Diencephalon (tissue), 2 donors: Measurements from ENCODE around the genes GLA, ARMCX1, PLP1, PWWP3B and PRPS1.

DNA sequence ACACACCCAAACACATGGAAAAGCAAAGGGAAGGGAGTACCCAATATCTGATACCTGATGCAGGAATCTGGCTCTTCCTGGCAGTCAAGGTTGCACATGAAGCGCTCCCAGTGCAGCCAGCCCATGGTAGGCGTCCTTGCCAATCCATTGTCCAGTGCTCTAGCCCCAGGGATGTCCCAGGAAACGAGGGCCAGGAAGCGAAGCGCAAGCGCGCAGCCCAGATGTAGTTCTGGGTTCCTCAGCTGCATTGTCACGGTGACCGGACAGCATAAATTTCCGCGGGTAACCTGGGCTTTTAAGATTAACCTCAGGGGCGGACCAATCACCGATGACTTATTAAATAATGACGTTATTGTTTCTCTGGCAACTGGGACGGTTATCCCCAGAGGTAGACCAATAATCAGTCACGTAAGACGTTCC lies at the start of gene GLA:
TSS of gene GLA (minus strand) at position 270 of the 420 bp plus-strand sequence.
- RAMPAGE, long total RNA, result no peak

GRCh38 chrX:101550090-101550743 lies at the start of gene ARMCX1:
TSS of gene ARMCX1 (plus strand) at chrX:101550547.
- RAMPAGE, long total RNA, result start-site peak on the plus strand at chrX:101550495-101550602, 489 and 425 reads in 2 replicates

DNA sequence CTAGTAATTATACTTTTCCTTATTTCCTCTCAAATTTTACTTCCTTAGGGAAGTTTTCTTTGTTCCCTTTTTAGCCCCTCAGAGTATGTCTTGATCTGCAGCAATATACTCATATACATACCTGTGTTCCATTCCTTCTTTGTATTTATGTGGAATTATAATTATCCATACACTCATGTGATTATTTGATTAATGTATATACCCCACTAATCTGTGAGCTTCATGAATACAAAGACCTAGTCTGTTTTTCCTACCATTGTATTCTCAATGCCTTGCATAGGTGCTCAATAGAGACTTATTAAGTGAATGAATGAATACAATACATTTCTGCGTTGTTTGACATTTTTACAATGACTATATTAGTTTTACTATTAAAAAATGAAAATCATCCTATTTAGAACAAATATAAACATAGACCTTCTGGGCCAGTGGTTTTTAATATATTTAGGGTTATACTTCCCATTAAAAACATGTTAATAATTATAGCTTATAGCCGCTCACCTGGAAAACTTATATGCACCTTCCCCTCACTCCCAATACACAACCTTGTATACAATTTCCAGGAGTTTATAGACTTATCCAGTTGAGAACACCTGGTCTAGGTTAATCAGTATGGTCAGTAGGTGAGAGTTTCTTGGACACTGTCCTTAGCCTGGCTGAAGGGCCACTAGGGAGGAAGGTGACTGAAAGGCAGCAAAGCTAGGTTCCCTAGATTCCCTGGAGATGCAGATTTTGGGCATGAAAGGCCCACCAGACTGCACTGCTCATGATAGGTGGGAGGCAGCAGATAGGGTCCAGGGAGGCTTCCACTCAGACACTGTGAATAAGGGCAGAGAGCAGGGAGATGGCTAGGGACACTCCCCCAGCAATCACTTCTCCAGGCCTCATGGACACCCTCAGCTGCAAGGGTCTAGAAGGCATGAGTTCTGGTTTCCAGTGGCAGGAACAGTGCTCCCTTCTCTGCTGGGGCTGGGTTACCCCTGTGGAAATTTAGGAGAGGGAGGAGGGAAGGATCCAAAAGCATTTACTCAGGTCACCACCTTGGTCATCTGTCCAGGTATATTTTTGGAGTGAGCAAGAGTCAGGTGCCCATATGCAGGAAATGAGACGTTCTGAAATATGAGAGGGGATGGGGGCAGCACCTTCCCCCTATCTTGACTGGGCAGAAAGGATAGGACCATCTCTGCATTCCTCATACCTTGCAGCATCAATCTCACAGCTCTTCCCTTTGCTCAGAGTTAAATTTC lies 16.4 kb downstream of the ARMCX3 start:
- RAMPAGE, long total RNA, result no peak

DNA sequence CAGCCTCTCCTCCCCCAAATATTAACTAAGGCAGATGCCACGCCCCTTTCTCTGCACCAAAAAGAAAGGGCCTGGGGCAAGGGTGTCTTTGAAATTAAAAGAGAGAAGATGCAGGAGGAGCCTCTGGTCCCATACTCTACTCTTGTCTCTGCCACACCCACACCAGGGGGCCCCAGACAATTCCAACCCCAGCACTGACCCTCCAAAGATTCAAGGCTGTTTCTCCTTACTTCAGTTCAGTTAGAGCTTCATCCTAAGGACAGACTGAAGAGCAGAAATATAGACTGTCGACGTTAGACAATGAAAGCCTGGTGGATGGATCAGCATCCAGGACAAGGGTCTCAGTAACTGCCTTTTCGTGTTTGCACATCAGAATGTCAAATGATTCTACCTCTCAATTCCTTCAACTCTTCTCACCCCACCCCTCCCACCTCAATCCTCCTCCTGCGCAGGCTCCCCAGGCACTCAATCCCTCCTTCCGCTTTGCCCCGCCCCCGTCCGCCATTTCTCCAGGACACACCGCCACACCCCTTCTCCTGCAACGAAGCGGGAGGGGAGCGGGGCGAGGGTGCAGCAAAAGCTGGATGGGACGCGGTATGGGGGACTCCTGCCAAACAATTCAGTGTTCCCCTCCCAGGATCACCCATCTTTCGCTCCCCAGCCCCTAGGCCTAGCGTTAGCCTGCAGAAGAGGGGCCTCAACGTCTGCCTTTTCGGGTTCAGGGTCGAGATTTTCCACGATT lies 1.2 kb downstream of the ARMCX2 start:
- RAMPAGE, long total RNA, result no peak

GRCh38 chrX:102651955-102652816 lies 903 bp downstream of the GPRASP1 start:
- RAMPAGE, long total RNA, result no peak

DNA sequence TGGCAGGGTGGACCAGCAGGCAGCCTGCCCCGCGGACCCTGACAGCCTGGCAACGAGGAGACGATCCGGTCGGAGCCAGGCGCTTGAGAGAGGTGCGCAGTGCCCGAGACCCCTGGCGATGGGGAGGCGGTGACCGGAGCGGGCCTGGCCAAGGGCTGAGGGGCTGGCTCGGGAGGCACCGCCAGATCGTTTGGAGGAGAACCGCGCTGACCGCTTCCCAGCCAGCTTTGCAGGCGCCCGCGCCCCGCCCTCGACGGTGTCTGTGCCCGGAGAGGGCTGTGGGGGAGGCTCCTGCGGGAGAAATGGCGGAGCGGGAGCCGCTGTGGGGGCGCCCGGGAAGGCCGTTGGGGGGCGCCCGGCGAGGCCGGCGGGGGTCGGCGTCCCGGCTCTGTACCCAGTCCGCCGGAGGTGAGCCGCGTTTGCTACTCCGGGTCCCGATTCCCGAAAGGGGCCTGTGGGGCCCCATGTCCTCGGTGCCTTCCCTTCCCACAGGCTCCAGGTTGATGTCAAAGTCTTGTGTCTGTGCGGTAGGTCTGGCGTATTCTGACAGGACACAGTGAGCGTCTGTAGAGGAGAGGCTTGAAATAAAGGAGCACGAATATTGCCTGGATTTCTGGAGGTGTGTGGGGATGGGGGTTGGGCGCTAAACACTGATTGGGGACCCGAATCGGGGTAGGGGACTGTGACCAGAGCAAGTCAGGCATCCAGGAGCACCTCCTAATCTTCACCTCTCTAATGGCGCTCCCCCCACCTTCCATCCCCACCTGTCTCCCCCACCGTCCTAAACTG lies 545 bp downstream of the GPRASP2 start:
- RAMPAGE, long total RNA, result no peak

- RAMPAGE, long total RNA, result start-site peak on the plus strand at chrX:102745965-102746091, 440 and 373 reads in 2 replicates
These were observed 25.5 kb downstream of the GPRASP3 start for GRCh38 chrX:102745585-102746845.

DNA sequence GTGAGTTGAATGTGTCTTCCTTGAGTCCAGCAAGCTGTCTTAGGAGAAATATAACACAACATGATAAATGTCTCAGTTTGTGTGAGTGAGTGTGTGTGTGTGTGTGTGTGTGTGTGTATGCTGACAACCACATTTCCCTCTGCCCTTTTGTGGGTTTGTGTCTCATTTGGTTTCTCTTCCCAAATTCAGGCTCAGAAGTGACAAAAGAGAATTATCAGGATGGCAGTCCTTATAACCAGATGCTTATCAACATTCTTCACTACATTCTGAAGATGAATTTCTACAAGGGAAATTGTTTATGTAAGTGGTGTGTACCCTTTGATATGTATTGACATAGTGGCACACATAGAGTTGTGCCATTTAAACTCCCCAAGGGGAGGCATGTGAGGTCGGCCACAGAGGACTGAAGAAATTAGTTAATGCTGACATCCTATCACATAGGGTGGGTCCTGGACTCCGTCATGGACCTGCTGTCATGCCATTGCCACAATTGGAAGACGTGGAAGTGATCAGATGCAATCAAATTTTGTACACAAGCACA lies 72.1 kb upstream of the RAB40AL start:
- RAMPAGE, long total RNA, result no peak

- RAMPAGE, long total RNA, result no peak
These were observed 1.1 kb downstream of the BEX1 start for GRCh38 chrX:103062692-103063450.

- RAMPAGE, long total RNA, result no peak
These were observed 19.3 kb upstream of the RAB40A start for GRCh38 chrX:103538374-103539273.

- RAMPAGE, long total RNA, result start-site peak on the plus strand at chrX:103776860-103776932, 1,118 and 663 reads in 2 replicates
These were observed at the start of gene PLP1 for GRCh38 chrX:103776491-103777197. TSS of gene PLP1 (plus strand) at chrX:103776840.

DNA sequence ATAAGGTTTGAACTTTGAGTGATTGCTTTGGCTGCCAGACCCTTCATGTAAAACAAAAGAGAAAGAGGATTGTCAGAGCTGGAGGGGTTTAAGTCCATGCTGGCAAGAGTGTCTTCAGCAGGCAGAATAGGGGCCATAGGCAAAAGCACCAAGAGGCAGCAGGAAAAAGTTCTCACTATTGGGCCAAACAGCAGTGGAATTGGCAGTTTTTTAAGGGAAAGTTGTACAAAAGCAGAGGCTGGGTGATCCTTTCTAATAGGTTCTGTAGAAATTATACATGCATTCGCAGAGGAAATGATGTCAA lies 305 bp upstream of the SERPINA7 start:
- RAMPAGE, long total RNA, result no peak

- RAMPAGE, long total RNA, result start-site peak on the plus strand at chrX:106168259-106168353, 21 and 18 reads in 2 replicates
These were observed at the start of gene PWWP3B for GRCh38 chrX:106168014-106168576. TSS of gene PWWP3B (plus strand) at chrX:106168305.

GRCh38 chrX:106927983-106928306 lies 7.7 kb downstream of the CLDN2 start:
- RAMPAGE, long total RNA, result no peak

DNA sequence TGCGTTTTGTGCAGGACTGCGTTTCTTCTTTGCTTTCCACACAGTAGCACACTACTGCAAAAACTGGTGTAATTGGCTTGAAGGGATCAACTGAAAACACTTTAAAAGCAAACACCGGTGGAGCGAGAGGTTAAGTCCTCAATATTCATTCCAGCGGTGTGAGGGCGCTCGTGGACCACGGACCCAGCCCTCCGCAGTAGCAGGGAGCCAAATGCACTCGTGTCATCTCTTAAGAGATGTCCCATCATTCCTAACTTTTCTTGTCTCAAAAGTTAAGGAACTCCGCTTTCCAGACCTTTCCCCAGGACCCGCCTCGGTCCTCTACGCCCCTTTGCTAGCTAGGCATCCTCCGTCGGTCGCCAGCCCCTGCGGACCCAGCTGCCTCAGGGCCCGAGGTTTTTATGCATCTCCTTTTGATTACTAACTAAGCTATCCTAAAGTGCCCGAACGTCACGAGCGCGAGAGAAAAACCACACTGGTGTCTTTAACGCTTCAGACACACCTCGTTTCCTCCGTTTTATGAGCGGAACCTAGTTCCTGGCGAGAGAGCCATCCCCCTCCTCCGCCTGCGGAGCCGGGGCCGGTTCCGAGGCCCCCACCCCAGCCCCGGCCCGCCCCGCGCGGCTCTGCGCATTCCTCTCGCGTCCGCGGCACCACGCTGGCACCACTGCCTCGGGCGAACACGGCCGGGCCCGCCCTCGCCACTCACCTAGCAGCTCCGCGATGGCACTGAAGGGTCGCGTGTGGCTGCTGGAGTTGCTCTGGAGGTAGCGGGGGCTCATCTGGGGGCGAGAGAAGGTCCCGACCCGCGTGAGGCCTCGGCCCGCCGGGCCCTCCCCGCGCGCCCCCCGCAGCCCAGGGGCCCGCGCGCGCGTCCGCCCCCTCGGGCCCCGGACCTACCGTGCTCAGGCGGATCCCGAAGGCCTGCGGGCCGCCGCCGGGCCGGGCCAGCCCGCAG lies 765 bp downstream of the MORC4 start:
- RAMPAGE, long total RNA, result no peak

GRCh38 chrX:107155488-107156446 lies 37.1 kb upstream of the RBM41 start:
- RAMPAGE, long total RNA, result no peak

DNA sequence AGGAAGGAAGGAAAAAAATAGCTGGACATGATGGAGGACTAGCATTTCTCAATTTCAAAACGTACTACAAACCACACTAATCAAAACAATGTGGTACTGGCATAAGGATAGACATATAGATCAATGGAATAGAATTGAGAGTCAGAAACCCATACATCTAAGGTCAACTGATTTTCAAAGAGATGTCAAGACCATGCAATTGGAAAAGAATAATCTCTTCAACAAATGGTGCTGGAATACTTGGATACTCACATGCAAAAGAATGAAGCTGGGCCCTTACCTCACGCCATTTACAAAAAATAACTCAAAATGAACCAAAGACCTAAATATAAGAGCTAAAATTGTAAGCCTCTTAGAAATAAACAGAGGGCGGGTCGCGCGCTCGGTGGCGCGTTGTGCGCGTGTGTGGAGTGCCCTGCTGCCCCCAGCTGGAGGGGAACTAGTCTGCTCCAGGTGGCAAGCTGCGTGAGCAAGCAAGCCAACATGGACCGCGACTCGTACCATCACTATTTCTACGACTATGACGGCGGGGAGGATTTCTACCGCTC lies 65.8 kb downstream of the DNAAF6 start:
- RAMPAGE, long total RNA, result no peak

DNA sequence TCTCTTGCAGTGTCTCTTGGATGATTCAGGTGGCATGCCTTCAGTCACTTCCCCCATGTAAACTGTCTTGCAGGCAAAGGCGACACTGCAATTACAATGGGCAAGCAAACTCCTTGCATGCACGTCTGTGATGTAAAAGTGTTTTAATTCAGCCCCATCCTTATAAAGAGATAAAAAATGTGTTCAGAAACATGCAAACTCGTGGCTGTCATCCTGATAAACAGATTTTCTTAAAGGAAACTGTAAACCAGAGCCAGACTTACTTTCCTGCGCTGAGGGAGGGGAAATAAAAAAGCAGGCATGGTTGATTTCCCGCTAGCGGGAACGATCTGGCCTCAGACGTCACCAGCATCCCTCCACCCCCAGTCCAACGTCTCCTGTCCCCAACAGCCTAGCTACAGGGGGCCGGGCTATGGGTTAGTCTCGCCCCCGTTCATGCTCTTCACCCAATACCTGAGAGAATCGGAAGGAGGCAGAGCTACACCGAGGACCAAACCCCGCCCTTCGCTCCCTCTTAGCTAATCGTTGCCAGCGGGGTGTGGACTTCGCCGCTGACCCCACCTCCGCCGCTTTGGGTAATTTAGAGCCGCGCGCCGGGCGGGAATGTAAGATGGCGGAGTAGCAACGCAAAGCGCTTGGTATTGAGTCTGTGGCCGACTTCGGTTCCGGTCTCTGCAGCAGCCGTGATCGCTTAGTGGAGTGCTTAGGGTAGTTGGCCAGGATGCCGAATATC lies at the start of gene PRPS1:
TSS of gene PRPS1 (plus strand) at position 603 of the 733 bp plus-strand sequence.
- RAMPAGE, long total RNA, result start-site peak on the plus strand centred at position 603 of the sequence, 16 bp wide, 983 and 635 reads in 2 replicates

GRCh38 chrX:107715096-107715394 lies 60.5 kb downstream of the TSC22D3 start:
- RAMPAGE, long total RNA, result no peak

- RAMPAGE, long total RNA, result start-site peak on the minus strand at chrX:107716411-107716515, 580 and 901 reads in 2 replicates
These were observed 59.4 kb downstream of the TSC22D3 start for GRCh38 chrX:107716143-107716642.